GM06990 (cell line): ENCODE measurements around a stretch of chr2.

DNA sequence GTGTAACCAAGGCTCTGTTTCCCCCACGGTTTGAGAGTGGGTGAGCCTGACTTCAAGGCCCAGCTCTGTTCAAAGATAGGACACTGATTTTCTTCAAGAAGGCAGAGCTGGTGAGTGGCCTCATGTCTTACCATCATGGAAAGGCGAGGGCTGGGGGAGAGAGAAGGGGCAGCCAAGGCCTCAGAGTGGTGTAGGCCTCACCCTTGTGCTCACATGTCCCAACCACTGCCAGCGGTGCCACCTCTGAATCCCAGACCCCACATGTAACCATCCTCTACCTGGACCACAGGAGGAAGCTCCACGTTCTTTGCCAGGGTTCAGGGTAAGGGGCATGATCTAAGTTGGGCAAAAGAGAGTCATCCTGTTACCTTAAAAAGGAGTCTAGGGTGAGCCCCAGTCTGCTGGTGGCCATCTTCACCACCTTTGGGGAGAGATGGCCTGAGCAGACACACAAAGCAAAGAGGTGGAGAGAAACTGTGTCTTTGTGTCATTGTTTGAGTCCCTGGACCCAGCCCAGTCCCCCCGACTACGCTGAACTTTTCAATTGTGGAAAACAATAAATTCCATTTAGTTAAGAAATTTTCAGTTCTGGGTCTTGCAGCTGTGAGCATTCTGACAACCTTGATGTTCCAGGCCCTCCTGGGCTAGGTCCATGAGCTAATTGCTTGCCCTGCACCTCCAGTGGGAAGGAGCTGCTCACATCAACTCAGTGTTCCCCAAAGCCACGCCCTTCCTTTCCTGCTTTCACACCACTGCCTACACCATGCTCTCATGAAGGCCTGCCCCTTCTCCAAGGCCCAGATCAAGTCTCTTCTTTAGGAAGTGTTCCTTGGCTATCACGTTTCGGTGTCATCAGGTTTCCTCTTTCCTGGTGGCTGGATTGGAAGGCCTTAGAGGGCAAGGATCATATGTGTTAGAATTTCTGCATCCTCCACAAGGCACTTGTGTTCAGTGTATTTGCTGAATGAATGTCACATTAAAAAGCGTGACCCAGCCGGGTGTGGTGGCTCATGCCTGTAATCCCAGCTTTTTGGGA, 19.0 kb downstream of the TMEM127 start:
- RRBS = no CpG with 5 or more reads among the region's 11 CpGs

- RRBS = no CpG with 5 or more reads among the region's 4 CpGs
Observed at GRCh38 chr2:96258550-96259185, 7.1 kb downstream of the TMEM127 start.

GRCh38 chr2:96259557-96260175, 6.1 kb downstream of the TMEM127 start:
- RRBS = no CpG with 5 or more reads among the region's 8 CpGs

DNA sequence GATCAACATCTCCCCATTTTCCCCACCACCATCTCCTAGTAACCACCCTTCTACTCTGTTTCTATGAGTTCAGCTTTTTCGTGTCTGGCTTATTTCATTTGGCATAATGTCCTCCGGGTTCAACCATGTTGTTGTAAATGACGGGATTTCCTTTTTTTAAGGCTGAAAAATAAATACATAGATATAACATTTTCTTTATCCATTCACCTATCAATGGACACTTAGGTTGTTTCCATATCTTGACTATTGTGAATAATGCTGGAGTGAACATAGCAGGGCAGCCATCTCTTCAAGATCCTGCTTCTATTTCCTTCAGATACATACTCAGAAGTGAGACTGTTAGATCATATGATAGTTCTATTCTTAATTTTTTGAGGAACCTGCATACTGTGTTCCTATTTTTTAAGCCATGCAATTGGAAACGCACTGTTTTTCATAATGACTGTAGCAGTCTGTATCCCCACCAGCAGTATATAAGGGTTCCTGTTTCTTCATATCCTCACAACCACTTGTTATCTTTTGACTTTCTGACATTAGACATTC, 15.6 kb downstream of the NEURL3 start:
- RRBS = no CpG with 5 or more reads among the region's 4 CpGs

GRCh38 chr2:96503033-96503244, 2.2 kb downstream of the NEURL3 start:
- RRBS = 0% methylated on average over 1 of the region's 3 CpGs

DNA sequence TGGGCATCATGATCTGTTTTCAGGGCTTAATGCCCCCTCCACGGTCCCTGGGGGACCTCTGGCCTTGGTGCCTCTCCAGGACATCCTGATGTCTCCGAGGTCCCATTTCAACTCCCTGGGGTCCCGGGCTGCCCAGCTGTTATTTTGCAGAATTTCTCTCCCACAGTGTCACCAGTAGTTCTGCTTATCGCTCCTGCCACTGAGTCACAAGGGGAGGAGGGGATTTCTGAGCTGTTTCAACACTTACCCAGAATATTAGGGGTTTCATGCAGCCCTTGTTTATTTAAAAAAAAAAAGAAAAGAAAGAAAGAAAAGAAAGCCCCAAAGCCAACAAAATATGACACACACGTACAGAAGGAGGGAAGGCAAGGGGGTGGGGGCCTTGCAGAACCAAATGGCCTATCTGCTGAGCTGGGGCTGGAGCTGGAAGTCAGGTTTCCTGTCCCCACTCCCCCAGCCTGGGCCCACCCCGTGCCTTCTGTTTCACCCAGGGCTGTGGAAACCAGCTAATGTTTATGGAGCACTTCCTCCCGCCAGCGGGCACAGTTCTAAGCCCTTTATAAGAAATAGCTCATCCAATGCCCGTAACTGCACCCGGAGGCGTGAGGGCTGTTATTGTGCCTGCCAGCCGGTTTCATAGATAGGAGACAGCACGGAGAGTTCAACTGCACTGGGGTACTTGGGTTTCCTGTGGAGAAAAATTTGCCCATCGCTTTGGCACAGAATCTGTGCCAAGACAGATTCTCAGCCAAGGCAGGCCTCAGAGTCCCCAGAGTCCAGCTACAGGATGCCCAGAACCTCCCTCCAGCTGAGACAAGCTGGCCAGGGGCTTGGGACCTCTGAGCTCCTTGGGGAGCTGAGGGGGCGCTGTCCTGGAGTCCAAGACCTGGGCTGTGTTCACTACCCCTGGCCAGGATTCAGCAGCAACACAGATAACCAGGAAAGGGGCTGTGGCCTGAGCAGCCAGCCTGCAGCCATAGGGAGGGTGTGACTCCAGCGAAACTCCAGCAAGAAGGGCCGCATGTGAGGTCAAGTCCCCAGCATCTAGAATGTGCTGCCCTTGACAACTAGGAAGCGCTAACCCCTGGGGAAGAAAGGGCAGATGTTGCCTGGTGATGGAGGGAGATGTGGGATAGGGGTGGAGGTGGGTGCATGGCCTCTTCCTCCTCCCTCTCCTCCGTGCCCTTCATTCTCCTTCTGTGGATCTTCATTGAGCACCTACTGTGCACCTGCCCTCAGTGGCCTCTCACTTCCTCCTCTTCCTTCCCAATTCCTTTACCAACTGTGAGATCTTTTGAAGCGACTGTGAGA, 8.1 kb upstream of the ARID5A start:
- RRBS = no CpG with 5 or more reads among the region's 20 CpGs

DNA sequence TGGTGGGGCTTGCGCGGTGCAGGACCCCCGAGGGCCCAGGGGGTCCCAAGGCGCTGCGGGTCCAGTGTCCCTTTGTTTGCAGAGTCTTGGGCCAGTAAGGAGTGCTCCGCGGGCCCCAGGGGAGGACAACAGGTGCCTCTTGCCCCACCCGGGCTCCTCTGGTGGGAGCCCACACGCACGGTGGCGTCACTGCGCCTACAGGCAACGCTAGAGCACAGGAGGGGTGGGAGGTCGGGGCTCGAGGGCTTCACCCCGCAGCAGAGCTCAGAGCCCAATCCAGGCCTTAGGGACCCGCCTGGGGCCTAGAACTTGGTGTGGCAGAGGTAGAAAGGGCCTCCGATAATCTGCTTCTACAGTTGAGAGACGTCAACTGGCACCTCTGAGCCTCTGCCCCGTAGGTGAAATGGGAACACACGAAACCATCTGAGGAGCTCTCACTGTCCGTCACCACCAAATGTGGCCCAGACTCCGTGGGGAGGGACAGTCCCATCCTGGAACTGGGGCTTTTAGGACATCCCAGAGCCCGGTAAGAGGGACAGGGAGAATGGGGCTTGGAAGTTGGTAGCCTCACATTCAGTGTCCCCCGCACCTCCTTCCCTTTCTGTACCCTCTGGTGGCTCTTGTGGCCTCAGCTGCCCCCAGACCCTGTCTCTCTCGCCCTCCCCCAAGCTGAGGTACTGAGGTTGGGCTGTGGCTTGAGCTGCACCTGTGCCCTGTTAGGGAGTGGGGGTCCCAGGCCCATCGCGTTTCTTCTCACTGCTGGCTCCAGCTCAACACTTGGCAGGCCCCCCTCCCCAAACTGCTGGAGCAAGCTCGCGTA, 1.5 kb downstream of the ARID5A start:
- RRBS = no CpG with 5 or more reads among the region's 30 CpGs

DNA sequence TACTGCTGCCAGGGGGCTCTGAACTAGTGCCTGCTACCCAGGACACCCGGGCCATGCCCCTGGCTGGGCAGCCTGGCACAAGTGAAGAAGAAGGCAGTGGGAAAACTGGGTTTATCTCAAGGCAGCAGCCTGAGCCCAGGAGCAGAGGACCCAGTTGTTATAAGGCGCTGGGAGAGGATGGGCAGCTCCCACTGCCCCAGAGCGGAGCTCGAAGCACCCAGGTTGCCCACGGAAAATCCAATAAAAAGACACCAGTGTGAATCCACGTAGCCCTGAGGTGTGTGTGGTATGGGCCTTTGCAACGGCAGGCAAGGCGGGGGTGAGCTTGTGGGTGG, 15.8 kb downstream of the ARID5A start:
- RRBS = no CpG with 5 or more reads among the region's 8 CpGs

DNA sequence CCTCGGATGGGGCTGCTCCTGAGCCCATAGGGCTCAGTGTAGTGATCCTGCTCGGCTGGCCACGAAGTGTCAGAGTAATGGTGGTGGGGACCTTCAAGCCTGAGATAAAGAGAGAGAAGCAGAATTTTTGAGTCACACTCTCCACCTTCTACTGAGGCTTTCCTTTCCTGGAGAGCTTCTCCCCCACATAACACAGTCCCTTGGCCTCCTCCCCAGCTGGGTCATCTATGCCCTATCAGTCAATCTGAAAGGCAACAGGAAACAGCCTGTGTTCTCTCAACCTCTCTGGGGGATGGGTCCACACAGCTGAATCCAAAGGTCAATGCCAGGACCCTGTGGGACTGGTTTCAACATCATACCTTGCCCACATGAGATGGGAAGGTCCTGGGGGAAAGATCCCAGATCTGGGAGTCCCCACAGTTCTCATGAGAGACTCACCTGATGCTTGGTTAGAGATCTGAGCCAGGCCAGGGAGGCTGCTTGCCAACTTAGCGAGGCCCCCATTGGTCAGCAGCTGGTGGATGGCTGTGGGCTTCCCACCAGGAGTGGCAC, 36.4 kb downstream of the KANSL3 start:
- RRBS = no CpG with 5 or more reads among the region's 4 CpGs

- RRBS = no CpG with 5 or more reads among the region's 7 CpGs
Observed at GRCh38 chr2:96610654-96611276, 27.3 kb downstream of the KANSL3 start.

DNA sequence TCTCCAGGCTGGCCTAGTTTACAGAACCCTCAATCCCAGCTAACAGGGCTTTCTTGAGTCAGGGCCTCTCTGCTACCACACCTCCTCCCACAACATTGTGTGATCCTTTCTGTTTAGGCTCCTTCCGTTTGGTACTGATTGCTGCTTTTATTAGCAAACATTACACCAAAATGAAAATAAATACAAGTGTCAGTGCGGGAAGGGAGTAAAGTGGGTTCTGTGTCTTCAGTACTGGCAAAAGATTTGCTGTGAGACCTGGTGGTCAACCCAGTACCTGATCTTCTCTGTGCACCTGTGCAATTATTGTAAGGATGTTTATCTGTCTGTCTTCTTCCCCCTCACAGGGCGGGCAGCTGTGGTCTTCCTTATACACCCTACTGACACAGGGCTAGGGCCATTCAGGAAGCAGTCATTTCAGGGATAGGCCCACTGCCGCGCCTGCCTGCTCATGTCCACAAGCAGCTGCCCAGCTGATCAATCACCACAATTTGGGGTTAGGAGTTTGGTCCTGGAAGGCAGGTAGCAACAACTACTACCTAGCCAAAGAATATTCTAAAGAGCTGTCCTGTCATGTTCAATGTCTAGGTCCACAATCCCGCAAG, 1.3 kb upstream of the CNNM4 start:
- RRBS = no CpG with 5 or more reads among the region's 6 CpGs

DNA sequence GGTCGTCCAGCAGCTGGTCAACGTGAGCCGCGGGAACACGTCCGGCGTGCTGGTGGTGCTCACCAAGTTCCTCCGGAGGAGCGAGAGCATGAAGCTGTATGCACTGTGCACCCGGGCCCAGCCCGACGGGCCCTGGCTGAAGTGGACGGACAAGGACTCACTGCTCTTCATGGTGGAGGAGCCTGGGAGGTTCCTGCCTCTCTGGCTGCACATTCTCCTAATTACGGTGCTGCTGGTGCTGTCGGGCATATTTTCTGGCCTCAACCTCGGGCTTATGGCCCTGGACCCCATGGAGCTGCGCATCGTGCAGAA, 598 bp downstream of the CNNM4 start:
- RRBS = no CpG with 5 or more reads among the region's 18 CpGs

DNA sequence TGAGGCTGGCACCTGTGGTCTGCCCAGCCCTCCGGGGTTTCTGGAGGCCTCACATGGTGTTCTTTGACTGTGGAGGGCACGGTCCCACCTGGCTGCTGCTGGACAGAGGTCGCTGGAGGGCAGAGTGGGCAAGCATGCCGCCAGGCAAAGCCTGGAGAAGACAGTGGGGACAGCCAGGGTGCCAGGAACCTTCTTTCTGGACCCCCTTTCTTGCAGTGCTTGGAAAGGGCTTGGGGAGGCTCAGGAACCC, 26.7 kb upstream of the CNNM3 start:
- RRBS = no CpG with 5 or more reads among the region's 4 CpGs

DNA sequence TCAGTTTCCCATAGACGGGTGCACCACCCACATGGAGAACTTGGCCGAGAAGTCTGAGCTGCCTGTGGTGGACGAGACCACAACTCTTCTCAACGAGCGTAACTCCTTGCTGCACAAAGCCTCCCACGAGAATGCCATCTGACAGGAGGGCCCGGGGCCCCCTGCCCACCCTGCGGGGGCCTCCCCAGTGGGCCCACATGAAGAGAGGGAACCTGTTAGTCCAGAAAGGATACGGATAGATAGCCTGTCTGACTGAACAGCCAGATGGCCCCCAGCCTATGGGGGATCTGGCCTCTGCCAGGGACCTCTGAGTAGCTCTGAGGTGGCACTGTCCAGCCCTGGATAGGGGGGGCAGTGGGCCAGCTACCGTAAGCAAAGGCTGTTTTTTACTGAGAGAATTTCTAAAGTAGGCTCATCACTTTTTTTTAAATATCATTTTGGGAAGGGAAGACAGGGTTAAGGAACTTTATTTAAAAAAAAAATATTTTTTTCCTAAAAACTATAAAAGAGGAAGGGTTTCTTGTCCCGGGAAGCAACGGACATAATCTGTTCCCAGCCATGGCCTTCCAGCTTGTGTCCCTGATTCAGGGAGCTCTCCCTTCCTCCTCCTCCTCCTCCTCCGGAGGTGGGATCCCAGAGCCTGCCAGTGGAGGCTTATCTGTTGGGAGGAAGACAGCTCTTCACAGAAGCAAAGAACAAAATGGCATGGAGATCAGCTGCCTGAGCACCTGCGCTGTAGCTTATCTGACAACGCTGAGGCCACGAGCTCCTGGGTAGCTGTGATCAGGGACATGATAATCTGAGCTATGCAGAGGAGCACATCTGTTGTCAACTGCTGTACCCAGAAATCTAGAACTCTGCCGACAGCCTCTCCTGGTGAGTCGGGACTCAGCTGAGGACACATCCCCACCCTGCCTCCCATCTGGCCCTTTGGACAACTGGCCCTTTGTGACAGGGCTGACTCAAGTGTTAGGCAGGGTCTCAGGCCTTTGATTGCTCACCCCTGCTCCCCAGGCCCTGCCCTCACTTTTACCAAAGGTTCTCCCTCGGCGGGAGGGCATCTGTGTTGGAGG, 6.4 kb upstream of the CNNM3 start:
- RRBS = 95% methylated on average over 3 of the region's 20 CpGs

GRCh38 chr2:96868874-96869692, 797 bp downstream of the SEMA4C start:
- RRBS = 2% methylated on average over 31 of the region's 89 CpGs

DNA sequence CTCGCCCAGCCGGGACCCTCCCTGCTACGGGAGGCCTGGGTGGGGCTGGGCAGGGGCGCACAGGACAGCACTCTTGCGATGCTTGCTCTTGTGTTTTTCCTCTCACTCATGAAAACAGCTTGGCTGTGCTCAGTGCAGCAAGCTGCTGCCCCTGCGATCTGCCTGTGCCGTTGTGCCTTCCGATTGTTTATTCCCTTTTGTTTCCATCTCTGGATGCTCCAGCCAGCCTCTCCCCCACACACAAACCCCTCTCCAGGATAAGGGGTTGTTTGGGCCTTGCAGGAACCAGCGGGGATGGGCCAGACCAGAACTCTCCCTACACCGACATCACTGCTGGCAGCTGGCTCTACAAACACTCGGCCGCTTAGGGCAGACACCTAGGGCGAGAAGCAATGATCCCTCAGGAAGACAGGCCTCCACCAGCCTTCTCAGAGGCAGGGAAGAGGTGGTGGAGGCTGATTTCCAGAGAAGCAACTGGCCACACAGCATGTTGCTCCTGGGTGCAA, 26.3 kb upstream of the SEMA4C start:
- RRBS = no CpG with 5 or more reads among the region's 13 CpGs

GRCh38 chr2:96962298-96962803, 24.0 kb downstream of the FAM178B start:
- RRBS = no CpG with 5 or more reads among the region's 5 CpGs

- RRBS = no CpG with 5 or more reads among the region's 2 CpGs
Observed at GRCh38 chr2:97183578-97183938, 70.6 kb downstream of the ANKRD36 start.

- RRBS = no CpG with 5 or more reads among the region's 9 CpGs
Observed at GRCh38 chr2:97192807-97193518, 80.0 kb downstream of the ANKRD36 start.

- RRBS = no CpG with 5 or more reads among the region's 14 CpGs
Observed at GRCh38 chr2:97209648-97210559, 97.0 kb downstream of the ANKRD36 start.